Mammary microvascular endothelial cell (primary cell): ENCODE data around the gene UXS1.

GRCh38 chr2:104862420-104862926, 8.6 kb downstream of the POU3F3 start:
- RAMPAGE, long total RNA: no peak

DNA sequence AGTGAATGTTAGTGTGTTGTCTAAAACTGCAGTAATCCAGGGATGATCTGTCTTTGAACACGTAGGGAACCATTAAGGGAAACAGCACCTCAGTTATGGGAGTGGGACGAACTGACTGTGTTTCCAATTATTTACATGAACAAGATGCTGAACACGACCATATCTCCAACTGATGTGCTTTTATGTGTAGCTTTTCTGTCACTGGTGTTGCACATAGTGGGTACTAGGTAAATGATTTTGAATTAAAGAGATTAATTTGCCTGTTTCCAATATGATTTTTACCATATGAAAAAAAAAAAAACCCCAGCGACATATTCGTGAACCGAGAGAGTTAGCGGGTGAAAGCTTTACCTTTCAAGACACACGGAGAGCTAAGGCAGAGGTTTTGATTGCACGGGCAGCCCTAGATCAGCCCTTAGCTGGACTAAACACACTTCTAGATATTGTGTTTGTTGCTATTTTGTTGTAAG, 78.7 kb downstream of the POU3F3 start:
- RAMPAGE, long total RNA: no peak

DNA sequence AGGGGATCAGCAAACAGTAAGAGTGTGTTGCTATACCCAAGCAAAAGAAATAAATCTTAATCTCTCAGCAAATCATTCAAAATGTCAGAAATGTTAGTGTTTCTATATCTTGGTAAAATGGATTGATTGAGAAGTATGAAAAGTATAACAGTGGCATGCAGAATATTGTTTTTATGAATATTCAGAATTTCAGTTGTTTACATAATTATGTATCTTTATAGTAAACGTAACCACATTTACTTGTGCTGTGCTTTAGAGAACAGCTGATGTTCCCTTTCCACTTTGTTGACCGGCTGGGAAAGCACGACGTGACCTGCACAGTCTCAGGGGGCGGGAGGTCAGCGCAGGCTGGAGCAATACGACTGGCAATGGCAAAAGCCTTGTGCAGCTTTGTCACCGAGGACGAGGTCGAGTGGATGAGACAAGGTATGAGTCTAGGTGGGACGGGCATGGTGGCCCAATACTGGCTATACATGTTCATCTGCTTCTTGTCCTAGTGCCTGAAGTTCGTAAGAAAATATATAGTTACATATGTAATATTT, 59.1 kb downstream of the MRPS9 start:
- RAMPAGE, long total RNA: no peak

- RAMPAGE, long total RNA: no peak
Measured at GRCh38 chr2:105184232-105184647, 57.3 kb upstream of the GPR45 start.

GRCh38 chr2:105269381-105269994, 27.9 kb downstream of the GPR45 start:
- RAMPAGE, long total RNA: no peak

- RAMPAGE, long total RNA: no peak
Measured at GRCh38 chr2:105328264-105329239, 983 bp downstream of the TGFBRAP1 start.

- RAMPAGE, long total RNA: no peak
Measured at GRCh38 chr2:105377936-105378280, 20.9 kb downstream of the FHL2 start.

DNA sequence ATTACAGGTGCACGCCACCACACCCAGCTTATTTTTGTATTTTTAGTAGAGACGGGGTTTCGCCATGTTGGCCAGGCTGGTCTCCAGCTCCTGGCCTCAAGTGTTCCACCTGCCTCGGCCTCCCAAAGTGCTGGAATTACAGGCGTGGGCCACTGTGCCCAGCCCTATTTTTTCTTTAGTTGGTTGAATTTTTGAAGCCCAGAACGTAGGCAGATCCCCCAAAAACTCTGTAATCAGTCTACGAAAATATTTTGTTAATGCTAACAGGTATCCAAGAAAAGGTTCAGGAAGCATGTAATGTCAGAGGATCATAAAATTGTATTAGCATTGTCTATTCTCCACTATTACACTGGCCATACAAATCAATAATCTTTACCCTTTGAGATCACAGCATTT, 15.8 kb downstream of the FHL2 start:
- RAMPAGE, long total RNA: no peak

- RAMPAGE, long total RNA: no peak
Measured at GRCh38 chr2:105426364-105426949, 27.6 kb upstream of the FHL2 start.

DNA sequence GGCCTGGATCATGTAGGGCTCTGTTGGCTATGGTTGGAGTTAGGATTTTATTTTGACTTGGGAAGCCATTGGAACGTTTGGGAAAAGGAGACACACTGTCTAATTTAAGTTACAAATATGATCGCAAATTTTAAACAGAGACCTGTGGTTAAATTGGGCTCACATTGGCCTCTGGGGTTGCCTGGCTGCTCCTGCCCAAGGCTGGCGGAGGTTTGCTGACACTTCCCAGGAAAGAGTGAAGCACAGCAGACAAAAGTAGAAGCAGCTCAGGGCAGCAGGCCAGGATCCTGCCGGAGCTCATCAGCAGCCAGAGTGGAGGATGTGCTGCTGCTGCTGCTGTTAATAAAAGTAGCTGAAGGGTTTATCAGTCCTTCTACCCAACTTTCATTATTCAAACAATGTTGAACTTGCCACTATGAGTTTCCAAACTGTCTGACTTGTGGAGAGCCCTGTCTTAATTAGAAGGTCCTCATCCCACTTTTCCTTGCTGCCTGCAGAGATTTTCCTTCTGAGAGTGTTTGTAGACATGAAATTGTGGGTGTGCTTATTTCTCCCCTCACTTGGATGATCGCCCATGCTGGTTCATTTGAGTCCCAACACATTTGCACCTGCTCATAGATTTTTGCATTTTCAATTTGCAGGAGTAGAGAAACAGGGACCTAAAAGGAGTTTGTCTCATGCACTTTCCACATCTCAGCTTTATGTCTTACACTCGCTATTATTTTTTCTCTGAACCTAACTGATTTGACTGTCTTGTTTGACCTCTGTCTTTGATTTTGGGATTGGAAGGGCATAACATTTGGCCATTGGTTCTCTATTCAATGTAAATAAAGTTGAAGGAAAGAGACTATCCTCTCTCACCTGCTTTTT, 33.0 kb upstream of the FHL2 start:
- RAMPAGE, long total RNA: no peak

- RAMPAGE, long total RNA: no peak
Measured at GRCh38 chr2:105454560-105455563, 56.0 kb upstream of the FHL2 start.

GRCh38 chr2:105495033-105495395, 96.2 kb upstream of the FHL2 start:
- RAMPAGE, long total RNA: no peak

DNA sequence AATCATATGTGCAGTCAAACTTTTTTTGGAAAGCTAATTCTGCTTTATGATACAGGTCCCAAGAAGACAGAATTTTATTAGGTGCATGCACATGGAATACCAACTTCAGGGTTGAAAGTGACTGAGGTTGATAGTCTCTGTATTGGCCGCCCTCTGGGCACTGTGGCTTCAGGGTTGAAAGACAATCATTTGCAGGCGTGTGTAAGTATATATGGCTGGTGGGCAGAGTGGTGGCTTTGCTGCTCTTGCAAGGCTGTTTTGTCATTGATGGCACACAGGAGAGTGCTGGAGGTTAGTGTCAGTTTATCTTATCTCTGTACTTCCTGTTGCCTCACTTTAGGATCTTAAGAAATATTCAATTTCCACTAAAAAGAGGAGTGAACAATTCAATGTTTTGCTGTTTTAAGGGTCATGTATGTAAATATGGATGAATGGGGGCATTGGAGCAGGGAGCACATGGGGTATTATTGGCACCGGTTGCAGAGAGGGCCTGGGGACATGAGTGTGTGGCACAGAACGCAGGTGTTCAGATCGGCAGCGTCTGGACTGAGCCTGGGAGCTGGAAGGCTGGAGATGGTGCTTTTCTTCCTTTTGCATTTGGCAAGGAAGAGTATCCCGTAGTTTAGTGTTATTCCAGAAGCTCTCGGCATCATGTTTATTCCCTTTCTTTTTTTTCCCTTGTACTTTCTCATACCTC, 51.5 kb downstream of the NCK2 start:
- RAMPAGE, long total RNA: no peak

DNA sequence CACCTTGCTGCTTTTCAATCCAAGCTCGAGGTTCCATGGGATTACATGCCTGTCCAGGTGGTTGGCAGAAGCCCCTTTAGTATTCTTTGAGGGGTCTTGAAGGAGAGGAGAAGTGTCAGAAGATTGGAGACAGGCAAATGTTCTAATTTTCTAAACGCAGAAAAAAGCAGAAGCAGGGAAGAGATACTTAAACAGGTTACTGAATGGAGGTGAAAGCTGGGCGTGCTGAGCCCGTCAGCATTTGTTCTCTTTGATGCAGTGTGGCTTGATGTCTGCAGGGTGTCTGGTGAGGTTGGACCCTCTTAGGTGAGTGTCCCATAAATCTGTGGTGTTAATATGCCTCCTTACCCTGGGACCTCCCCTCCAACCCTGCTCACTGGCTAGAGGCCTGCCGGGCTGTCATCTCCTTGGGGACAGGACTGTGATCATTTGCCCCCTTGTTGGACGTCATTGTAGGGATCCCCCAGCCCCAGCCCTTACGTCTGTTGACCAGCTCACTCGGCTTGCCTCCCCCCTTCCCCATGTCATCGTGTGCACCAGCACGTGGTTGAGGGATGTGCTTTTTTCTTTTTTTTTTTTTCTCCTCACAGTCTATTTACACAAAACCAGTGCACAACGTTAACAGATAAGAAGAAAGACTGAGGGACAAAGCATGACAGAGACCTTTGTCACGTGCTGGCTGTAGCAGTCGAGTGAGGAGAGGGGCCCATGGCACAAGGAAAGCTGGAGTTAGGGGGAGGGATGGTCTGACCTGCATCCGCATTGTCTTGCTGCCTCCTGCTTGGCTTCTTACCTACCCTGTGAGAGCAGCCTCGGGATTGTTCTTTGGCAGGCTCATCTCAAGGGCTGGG, 56.4 kb downstream of the NCK2 start:
- RAMPAGE, long total RNA: no peak

- RAMPAGE, long total RNA: no peak
Measured at GRCh38 chr2:105807051-105807544, 62.4 kb downstream of the NCK2 start.

- RAMPAGE, long total RNA: no peak
Measured at GRCh38 chr2:105816268-105816743, 71.6 kb downstream of the NCK2 start.

- RAMPAGE, long total RNA: no peak
Measured at GRCh38 chr2:105937413-105937700, 128.1 kb upstream of the ECRG4 start.

- RAMPAGE, long total RNA: no peak
Measured at GRCh38 chr2:106097322-106097711, 31.8 kb downstream of the ECRG4 start.

GRCh38 chr2:106193588-106194818, at the start of gene UXS1:
Gene UXS1, minus strand, starts transcription at chr2:106194301.
- RAMPAGE, long total RNA: start-site peak on the minus strand at chr2:106194254-106194306, 2,637 and 722 reads in 2 replicates

- RAMPAGE, long total RNA: no peak
Measured at GRCh38 chr2:106343198-106343598, 125.0 kb downstream of the RGPD3 start.